ENCODE measurements around a stretch of chr6.

- PRO-cap: no peak
Measured at GRCh38 chr6:13696496-13696992, 15.1 kb downstream of the RANBP9 start.

- PRO-cap: unidirectional peak, minus-strand start at chr6:14018276
Measured at GRCh38 chr6:14017871-14018875, 93.4 kb downstream of the RNF182 start.

GRCh38 chr6:14153915-14154572, 36.5 kb downstream of the CD83 start:
- PRO-cap: no peak

DNA sequence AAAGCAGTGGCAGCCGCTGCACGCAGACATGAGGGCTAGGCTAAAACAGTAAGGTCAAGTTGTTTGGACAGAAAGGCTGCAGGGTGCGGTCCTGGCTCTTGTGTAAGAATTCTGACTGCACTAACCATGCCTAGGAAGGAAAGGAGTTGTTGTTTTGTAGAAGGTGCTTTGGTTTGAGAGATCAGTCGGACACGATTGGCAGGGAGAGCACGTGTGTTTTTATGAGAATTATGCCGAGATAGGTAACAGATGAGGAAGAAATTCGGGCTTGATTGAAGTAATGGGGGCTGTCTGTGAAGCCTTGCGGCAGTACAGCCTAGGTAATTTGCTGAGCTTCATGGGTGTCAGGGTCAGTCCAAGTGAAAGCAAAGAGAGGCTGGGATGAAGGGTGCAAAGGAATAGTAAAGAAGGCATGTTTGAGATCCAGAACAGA, 181.5 kb downstream of the CD83 start:
- PRO-cap: no peak

GRCh38 chr6:14431258-14432241, 314.0 kb downstream of the CD83 start:
- PRO-cap: no peak

- PRO-cap: no peak
Measured at GRCh38 chr6:14719111-14719806, 526.6 kb upstream of the JARID2 start.

GRCh38 chr6:14743877-14744359, 502.0 kb upstream of the JARID2 start:
- PRO-cap: no peak

- PRO-cap: no peak
Measured at GRCh38 chr6:14890198-14890513, 355.7 kb upstream of the JARID2 start.

DNA sequence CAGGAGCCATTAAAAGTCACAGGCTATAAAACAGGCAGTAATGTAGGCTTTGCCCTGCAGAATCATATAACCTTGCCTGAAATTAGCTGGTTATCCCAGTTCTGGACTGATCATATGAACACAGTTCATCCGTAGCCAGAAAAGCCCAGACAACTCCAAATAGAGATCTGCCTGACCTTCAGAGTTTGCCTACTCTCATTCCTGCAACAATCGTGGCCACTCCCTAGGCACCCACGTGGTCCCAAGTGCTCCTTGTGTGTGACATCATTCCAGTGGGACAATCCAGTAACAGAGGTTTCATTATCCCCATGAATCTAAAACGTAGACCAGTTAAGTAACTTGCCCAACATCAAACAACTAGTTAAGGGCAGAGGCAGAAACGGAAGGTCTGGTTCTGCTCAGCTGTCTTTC, 261.5 kb upstream of the JARID2 start:
- PRO-cap: no peak

- PRO-cap: no peak
Measured at GRCh38 chr6:15107008-15107702, 138.7 kb upstream of the JARID2 start.

- PRO-cap: no peak
Measured at GRCh38 chr6:15256621-15257015, 10.7 kb downstream of the JARID2 start.

- PRO-cap: no peak
Measured at GRCh38 chr6:15266146-15266666, 20.3 kb downstream of the JARID2 start.

DNA sequence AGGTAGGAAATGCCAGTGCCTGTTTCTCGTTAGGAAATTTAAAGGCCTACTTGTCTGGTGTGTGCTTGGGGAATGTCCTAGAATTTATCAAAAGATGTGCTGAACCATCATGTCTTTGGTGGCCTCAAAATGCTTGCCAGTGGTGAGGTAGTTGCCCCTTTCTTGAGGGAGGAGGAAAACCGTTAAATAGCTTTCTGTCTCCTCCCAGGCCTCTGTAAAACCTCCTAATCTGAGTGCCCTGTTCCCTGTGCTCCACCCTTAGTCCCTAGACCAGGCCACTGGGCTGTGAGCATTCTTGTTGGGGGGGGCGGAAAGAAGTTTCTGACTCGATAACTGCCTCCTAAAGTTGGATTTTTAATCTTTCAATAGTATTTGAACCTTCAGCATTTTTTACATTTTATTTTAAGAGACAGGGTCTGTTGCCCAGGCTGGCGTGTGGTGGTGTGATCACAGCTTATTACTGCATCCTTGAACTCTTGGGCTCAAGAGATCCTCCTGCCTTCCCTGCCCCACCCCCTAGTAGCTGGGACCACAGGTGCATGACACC, 23.2 kb downstream of the JARID2 start:
- PRO-cap: no peak

DNA sequence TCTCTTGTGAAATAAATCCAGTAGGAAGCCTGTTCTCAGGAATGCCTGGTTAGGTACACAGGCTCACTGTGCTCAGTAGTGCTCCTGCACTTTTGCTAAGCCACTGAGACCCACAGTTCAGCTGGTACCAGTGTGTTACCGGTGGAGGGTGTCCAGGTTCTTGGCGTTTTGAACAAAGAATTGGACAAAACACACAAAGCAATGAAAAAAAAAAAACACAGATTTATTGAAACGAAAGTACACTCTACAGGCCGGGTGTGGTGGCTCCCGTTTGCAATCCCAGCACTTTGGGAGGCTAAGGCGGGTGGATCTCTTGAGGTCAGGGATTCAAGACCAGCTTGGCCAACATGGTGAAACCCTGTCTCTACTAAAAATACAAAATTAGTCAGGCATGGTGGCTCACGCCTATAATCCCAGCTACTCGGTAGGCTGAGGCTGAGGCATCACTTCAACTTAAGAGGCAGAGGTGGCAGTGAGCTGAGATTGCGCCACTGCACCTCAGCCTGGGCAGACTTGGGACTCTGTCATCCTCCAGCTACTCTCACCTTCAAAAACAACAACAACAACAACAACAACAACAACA, 186.1 kb downstream of the JARID2 start:
- PRO-cap: no peak

- PRO-cap: no peak
Measured at GRCh38 chr6:15448612-15449067, 202.8 kb downstream of the JARID2 start.

- PRO-cap: no peak
Measured at GRCh38 chr6:15464150-15464737, 198.6 kb downstream of the DTNBP1 start.

DNA sequence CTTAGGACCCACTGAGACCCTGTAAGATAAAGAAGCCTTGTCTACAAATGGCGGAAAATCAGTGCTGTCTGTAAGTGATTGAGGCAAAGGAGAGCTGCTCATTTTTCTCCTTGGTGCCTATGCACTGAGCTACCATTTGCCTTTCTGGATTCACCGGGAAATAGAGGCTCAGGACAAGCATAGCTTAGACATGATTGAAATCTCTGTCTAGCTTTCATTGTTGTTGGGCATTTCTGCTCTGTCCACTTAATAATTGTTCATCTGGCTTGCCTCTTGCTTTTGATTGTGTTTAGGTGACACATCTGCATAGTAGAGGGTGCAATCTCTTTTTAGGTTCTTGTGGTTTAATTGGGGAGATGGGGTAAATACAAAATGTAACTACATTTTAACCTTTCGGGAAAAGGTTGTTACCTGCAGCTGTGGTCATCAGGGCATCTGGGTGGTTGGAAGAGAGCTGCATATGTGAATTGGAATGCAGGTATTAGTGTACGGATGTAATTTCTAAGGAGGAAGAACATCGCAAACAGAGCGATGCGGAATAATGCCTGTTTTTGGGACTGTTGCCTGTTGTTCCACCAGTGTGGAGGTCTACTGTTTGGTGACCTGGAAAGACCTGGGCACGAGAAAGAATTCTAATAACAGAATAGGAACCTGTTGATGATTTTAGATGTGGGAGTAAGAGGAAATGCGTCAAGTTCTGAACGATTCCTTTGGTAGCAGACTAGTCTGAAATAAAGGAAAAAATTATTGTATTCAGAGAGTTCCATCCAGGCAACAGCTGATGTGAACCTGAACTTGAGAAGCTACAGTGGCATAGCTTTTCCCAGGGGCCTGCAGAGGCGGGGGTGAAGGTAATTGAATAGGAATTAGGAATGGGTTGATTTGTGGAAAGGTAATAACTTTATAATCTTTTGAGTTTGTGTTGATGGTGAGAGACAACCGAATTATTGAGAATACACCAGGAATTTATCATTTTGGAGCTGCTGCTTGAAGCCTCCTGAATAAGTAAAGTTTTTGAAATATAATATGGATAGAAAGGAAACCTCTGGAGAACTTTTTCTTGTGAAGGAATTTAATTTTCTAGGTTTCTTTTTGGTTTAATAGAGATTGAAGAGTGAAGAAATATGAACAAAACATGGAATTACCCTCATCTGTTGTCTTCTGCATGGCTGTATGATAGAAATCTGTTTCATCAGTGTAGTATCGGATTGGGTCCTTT, 192.1 kb downstream of the DTNBP1 start:
- PRO-cap: no peak

GRCh38 chr6:15505446-15506139, 157.2 kb downstream of the DTNBP1 start:
- PRO-cap: no peak

GRCh38 chr6:15520054-15520366, 142.8 kb downstream of the DTNBP1 start:
- PRO-cap: no peak

DNA sequence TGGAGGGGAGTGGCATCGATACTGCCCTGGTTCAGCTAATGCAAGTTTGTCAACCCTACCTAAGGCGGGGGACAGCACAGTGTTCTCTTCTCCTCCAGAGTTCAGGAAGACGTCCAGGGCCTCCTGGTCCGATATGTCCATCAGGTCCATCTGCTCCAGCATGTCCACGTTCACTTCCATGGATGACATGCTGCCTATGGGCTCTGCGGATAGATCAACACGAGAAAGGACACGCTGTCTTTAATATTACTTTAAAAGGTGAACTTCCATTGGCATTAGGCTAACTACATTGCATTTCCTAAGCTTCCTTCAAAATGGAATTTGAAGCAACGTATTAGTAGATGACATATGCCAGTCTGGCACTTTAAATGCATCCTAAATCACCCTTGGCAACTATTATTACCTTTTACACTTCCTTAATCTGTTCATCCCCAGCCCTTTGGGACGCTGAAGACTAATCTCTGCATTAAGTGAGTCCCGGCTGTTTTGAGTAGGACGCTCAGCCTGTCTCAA, 138.3 kb downstream of the DTNBP1 start:
- PRO-cap: no peak

All from progenitor cell of endocrine pancreas (in vitro differentiated cells).